Monocyte (primary cell): ENCODE measurements around a stretch of chr22.

DNA sequence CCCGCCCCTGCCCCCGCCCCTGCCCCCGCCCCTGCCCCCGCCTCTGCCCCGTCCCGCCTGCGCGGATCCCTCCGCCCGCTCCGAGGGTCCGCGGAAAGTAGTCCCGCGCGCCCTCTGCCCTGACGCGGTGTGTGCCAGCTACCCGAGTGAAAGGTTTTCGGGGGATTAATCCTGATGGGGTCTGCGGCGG lies 224 bp upstream of the CLTCL1 start:
- PRO-cap, 2 experiments = no peak in any of the 2 experiments

GRCh38 chr22:19440175-19440752 lies 7.2 kb downstream of the C22orf39 start:
- PRO-cap, 2 experiments = peak in 2 of 2 experiments; most common minus-strand start chr22:19440553 (in 2)

- PRO-cap, 2 experiments = no peak in any of the 2 experiments
Measured at GRCh38 chr22:19604827-19605221, 80.6 kb upstream of the CLDN5 start.

DNA sequence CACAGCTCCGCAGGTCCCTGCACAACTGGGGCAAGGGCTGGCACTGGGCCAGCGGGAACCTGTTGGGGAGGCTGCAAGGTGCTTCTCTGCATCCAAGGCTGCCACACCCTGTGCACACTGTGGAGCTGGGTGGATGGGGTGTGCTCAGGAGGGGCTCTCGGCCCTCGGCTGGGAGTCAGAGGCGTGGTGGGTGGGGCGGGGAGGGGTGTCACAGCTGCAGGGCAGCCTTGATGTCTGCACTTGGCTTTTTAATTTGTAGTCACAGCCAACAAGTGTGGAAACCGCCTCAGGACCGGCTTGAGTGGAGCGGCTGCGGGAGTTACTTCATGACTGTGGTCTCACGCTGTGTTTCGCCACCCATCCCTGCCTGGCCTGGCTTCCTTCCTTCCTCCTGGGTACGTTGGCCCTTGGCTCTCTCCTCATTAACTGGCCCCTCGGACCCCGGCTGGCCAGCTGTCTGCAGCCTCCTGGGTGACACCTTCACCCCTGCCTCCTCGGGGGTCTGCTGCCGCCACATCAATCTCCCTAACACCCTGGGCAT lies 26.3 kb upstream of the SEPTIN5 start:
- PRO-cap, 2 experiments = no peak in any of the 2 experiments

DNA sequence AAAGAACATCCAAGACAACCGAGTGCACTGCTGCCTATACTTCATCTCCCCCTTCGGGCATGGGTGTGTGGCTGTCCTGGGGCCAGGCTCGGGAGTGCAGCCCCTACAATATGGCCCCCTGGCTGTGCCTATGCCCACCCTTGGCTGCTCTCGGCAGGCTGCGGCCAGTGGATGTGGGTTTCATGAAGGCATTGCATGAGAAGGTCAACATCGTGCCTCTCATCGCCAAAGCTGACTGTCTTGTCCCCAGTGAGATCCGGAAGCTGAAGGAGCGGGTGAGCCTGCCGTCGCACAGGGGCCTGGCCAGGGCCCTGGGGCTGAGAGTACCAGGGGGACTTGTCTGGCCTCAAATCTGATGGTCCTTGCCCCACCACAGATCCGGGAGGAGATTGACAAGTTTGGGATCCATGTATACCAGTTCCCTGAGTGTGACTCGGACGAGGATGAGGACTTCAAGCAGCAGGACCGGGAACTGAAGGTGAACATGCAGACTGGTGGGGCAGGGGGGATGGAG lies 2.9 kb upstream of the GP1BB start:
- PRO-cap, 2 experiments = no peak in any of the 2 experiments

- PRO-cap, 2 experiments = no peak in any of the 2 experiments
Measured at GRCh38 chr22:19767625-19768393, 7.2 kb downstream of the TBX1 start.

GRCh38 chr22:19849524-19850701 lies 4.8 kb downstream of the GNB1L start:
- PRO-cap, 2 experiments = no peak in any of the 2 experiments

GRCh38 chr22:19853974-19854729 lies 522 bp downstream of the GNB1L start:
- PRO-cap, 2 experiments = no peak in any of the 2 experiments

DNA sequence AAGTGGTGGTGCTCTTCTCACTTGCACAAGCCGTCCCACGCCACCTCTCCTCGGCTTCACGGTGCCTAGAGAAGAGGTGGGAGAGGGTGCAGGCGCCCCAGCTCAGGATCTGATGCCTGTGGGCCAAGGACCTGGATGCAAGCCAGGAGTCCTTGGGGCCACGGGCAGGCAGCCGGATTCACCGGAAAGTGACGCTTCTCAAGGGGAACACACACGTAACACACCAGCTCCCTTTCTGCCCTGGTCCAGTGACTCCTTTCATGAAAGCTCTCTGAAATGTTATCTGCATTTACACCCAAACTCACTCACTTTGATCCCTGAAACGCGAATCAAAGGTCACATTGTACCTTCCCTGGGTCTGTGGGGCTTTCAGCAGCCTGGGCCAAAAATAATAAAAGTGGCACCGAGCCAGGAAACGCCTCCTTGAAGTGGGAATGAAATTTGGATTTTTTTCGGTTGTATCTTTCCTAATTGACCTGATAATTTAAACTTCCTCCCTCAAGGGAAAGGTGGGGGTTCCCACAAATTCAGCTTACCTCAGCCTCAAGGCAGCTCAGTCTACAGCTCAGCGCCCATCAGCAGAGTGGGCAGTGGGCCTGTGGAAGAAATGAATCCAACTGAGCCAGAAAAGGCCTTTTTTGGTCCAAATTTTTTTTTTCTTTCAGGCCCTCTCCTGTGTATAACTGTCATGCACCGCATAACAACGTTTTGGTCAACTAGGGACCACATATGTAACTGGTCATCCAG lies 1.2 kb upstream of the GNB1L start:
- PRO-cap, 2 experiments = peak in 2 of 2 experiments; most common plus-strand start position 226 of the sequence (in 2)

DNA sequence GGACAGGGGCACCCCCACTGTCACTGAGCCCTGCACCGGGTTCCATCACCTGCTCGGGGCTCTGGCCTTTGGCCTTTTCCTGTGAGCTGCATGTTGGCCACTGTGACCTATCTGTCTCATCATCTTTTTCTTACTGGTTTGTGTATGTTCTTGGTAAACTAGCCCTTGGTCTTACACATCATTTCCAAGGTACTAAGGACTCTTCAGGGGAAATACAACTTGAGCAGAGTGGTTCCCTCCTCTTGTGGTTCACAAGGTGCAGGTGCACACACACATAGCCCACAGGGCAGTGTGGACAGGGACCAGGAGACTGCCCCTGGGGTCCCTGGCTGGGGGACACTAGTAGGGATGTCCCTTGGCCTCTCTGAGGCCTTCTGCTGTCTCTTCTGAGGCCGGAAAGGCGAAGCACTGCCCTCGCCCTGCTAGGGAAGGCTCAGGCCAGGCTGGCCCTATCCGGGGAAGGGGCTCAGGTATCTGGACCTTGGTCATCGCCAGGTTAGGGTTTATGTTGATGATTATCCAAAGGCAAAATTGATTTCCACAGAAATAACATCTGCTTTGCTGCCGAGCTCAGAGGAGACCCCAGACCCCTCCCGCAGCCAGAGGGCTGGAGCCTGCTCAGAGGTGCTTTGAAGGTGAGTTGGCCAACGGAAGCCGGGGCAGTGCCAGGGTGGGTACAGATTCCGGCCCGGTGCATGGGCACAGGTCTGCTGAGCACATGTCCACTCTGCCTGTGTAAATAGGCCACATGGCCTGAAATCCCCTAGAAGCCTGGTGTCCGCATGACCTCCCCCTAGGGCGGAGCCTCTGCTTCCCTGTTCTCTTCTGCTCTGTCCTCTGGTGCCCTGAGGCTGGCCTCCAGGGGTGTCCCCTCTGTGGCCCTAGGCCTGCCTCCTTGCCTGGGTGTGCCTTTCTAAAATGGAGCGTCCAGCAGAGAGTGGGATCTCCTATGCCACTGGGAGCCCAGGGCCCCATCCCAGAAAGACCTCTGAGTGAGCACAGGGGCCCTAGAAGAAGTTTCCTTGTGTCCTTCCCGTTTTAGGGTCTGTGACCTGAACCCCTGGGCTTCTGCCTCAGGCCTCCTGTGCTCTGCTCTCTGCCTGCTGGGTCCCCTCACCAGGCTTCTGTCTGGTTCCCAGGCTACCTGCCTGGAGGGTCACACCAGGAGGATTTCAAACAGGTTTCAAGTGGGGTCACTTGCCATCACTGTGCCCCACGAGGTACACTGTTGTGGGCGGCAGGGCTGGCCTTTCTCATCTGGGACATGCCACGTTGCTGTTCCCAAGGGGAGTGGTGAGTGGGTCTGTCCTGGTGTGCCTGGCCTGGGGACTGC lies 19.5 kb upstream of the TXNRD2 start:
- PRO-cap, 2 experiments = no peak in any of the 2 experiments

GRCh38 chr22:19963002-19963876 lies 21.6 kb upstream of the TXNRD2 start:
- PRO-cap, 2 experiments = no peak in any of the 2 experiments

DNA sequence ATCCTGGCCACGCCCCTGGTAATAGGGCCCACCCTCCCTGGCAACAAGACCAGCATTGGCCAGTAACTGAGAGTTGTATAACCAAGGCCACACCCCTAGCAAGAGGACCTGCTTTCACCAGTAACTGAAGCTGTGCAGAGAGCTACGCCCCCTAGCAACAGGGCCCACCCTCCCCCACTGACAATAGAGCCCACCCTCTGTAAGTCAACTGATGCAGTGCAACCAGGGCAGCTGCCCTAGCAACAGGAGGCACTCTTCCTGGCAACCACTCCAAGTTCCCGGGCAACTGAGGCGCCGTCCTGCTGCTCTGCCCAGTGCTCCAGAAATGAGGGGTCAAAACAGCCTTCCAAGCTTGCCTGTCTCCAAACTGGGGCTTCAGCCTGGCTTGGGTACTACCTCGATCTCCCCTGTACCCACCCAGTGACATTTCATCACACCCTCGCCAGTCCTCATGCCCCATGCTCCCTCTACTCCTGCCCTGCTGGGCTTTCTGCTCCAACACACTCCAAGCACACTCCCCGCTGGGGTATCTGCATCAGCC lies 33.0 kb upstream of the TXNRD2 start:
- PRO-cap, 2 experiments = no peak in any of the 2 experiments

GRCh38 chr22:19986856-19987637 lies 29.6 kb downstream of the ARVCF start:
- PRO-cap, 2 experiments = peak in 1 of 2 experiments; most common minus-strand start chr22:19987196 (in 1)

- PRO-cap, 2 experiments = no peak in any of the 2 experiments
Measured at GRCh38 chr22:20022450-20022910, 1.6 kb downstream of the TANGO2 start.

DNA sequence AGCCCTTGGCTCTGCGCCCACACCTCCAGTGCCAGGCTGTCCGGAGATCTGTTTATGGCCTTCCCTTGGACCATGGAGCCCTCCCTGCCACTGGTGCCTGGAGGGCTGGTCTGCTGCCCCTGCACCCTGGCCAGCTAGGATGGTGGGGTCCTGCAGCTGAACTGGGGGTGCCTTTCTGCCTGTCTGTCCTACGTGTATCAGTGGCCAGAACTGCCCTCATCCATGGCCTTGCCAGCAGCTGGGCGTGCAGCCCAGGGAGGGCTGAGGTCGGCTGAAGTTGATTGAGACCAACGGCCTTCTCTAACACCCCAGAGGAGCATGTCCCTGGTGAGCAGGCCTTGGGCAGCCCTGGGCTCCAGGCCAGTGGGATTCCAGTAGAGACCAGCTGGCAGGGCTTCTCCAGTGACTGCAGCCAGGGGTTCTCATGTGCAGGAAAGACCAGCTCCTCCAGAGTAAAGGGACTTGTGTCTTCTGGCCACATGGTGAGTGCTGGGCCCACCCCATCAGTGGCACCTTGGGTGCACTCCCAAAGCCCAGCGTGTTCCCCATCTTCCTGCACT lies 12.4 kb downstream of the TANGO2 start:
- PRO-cap, 2 experiments = no peak in any of the 2 experiments

- PRO-cap, 2 experiments = no peak in any of the 2 experiments
Measured at GRCh38 chr22:20091143-20092097, 11.4 kb downstream of the DGCR8 start.

- PRO-cap, 2 experiments = no peak in any of the 2 experiments
Measured at GRCh38 chr22:20093962-20095266, 14.4 kb downstream of the DGCR8 start.

DNA sequence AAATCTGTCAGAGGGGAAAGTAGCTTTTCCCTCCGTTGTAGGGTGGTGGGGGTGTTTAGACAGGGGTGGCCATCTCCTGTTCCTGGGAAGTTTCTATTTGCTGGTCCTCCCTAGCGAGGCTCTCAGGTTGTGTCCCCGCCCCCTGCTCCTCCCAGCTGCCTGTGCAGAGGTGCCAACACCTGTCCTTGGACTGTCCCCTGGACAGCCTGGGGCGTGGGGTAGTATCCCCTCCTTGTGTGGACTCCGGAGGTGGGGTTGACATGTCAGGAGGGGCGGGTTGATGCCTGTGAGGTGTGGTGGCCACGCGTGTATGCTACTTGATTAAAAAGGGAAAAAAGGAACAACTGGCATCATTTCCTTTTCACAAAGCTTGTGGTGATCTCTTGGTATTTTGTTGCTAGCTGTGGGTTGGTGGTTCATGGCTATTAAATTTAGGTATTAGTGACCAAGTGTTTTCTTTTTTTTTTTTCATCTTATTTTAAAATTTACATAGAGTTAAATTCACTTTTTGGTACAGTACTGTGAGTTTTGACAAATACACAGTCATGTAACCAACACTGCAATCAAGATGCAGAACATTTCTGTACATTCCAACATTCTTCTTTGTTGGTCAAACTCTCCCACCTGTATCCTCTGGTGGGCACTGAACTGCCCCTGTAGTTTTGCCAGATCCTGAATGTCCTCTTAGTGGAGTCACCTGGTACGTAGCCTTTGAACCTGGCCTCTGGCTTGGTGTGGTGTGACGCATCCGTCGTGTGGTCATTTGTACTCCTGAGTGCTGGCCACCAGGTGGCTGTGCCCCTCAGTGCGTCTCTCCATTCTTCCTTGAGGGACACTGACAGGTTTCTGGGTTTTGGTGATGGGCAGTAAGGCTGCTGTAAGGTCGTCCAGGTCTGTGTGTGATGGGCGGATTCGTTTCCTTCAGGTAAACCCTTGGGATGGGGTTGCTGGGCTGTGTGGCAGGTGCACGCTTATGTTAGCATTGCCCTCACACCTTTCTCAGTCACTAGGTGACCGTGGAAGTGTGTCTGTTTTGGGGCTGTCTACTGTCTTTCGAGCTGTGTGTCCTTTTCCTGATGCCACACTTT lies 13.9 kb upstream of the RANBP1 start:
- PRO-cap, 2 experiments = no peak in any of the 2 experiments

DNA sequence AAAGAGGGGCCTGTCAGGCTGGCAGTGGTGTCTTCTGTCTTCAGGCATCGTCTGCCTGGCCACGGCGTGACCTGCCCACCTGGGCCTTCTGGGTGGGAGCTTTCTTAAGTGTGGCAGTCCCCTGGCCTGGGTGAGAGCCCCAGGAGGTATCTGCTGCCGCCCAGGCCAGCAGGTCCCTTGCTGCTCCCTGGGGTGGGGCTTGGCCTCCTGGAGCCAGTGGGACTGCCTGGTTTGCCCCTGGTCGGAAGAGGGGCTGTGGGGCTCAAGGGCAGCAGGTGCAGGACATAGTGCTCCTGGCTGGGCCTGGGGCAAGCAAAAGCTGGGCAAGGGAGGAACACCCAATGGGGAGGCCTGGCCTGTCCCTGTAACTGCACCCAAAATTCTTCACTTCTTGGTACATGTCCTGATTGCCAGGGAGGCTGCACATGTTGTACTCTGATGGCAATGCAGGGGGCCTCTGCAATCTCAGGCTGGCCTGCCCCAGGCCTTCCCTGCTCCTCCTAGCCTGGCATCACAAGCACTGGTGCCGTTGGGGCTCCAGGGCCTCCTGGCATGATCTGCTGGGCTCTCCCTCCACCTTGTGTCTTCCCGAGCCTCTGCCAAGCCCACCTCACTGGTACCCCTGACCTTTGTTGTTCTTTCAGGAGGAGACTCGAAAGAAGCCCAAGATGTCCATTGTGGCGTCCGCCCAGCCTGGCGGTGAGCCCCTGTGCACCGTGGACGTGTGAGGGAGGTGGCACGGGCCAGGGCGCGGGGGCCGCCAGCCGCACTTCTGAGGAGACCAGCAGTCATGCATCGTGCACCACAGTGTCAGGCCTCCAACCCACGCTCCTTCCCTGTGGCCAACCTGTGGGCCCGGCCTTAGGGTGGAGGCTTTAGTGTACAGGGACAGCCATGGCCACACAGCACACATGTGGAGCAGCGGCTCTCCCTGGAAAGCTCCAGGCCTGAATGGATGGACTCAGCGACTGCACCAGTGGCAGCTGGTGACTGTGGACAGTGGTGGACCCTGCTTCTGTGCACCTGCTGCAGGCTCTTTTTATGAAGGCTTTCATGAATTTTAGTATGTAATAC lies 6.2 kb upstream of the RANBP1 start:
- PRO-cap, 2 experiments = no peak in any of the 2 experiments

- PRO-cap, 2 experiments = no peak in any of the 2 experiments
Measured at GRCh38 chr22:20130817-20131423, 684 bp upstream of the ZDHHC8 start.